Testis (tissue), 5 donors: Measurements from ENCODE around the gene GRHL1.

DNA sequence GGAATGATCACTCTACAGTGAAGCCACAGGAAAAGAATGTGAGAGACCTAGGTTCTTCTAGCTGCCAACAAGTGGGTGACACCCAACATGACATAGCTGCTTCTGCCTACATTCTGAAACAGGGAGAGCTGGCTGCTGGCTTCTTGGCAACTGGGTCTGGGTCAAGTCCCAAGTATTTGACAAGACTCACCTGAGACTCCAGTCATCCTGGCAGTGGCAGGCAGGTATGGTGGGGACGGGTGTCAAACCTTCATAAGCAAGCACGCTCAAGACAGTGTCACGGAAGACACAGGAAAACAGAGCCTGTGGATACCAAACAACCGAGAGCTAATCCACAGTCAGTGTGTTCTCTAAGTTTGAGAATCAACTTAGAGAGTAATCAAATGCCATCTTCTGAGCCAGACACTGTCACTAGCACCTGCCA, 7.0 kb upstream of the GRHL1 start:
- PRO-cap, 3 experiments: peak in 1 of 3 experiments; most common plus-strand start position 111 of the sequence (in 1)
- RAMPAGE, long total RNA, 2 experiments: no peak in any of the 2 experiments
- RRBS: no CpG with 5 or more reads among the region's 4 CpGs

DNA sequence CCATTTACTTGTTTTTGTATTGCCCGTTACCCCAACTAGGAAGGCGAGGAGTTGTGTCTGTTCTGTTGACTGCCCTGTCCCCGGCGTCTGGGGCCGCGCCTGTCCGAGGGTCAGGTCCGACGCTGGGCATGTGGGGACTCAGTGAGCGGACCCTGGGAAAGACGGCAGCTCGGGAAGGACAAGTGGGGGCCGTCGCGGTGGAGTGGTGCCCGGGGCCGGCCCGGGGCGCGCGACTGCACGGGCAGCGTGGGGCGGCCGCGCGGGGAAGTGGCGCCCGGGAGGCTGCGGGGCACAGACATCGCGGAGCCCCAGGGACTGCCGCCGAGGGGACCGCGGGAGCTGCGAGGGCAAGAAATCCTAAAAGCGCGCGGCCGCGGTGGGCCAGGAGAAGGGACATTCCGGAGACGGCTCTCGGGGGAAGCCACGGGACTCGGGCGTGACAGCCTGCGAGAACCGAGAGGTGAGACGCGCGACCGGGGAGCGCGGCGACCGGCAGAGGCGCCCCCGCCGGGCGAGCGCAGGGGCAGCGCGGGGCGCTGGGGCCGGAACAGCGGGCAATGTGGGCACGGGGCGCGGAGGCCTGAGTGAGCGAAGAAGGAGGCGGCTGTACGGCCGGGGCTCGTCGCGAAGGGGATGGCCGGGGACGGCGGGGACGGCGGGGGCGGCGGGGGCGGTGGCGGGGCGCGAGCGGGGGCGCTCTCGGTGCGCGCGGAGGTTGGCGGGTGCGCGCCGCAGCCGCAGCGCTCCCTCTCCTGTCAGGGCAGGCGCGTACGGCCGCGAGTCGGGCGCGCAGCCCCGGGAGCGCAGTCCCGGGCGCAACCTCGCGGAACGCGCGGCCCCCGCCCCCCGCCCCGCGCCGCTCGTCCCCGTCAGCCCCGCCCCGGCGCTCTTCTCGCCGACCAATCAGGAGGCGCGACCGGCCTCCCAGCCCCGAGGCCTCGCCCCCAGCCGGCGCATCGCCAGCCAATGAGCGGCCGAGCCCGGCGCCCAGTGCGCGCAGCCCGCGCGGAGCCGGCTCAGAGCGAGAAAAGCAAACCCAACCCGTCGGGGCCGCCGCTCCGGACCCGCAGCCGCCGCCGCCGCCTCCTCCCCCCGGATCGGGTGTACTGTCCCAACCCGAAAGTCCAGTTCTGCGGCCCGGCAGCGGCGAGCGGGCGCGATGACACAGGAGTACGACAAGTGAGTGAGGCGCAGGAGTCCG, at the start of gene GRHL1:
TSS of gene GRHL1 (plus strand) at position 1,019 of the 1,201 bp plus-strand sequence.
- PRO-cap, 3 experiments: peak in 3 of 3 experiments; most common plus-strand start position 1,019 of the sequence (in 3); most common minus-strand start position 823 of the sequence (in 3)
- RAMPAGE, long total RNA, 2 experiments: start-site peak on the plus strand in 2 of 2 experiments, centred at positions 307 to 1,021 of the sequence, 5 to 99 reads per replicate
- RRBS: 1% methylated on average over 81 of the region's 172 CpGs

DNA sequence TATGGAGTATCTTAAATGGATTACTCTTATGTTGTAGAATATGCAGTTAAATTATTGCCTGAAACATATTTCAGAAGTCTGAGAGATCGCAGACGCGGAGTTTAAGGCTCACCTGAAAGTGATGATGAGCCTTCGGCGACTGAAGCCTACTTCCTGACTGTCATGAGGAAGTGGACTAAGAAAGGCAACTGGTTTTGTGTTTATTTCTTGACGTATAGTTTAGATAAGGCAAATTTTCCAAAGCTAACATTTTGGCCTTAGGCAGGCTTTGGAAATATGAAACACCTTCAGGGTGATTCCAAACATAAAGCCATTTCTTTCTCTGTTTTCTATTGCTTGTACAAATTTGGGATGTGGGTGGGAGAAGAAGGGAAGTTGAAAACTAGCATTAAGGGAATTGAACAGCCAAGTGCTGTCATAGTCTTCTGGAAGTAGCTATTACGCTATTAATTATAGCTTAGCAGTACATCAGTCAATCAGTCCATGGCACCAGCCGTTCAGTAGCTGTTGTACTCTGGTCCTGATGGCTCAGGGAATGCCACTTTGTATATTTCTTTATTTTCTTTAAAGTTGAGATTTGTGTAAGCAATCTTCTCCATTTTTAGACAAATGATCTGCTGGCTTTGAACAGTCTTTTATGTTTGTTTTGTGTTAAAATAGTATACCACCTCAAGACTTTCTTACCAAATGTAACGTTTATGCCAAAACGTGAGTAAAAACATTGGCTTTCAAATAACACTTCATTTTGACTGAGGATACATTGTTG, 1.6 kb downstream of the GRHL1 start:
- PRO-cap, 3 experiments: no peak in any of the 3 experiments
- RAMPAGE, long total RNA, 2 experiments: no peak in any of the 2 experiments
- RRBS: no CpG with 5 or more reads among the region's 10 CpGs

GRCh38 chr2:9954236-9954838, 2.8 kb downstream of the GRHL1 start:
- PRO-cap, 3 experiments: no peak in any of the 3 experiments
- RAMPAGE, long total RNA, 2 experiments: no peak in any of the 2 experiments
- RRBS: no CpG with 5 or more reads among the region's 7 CpGs

DNA sequence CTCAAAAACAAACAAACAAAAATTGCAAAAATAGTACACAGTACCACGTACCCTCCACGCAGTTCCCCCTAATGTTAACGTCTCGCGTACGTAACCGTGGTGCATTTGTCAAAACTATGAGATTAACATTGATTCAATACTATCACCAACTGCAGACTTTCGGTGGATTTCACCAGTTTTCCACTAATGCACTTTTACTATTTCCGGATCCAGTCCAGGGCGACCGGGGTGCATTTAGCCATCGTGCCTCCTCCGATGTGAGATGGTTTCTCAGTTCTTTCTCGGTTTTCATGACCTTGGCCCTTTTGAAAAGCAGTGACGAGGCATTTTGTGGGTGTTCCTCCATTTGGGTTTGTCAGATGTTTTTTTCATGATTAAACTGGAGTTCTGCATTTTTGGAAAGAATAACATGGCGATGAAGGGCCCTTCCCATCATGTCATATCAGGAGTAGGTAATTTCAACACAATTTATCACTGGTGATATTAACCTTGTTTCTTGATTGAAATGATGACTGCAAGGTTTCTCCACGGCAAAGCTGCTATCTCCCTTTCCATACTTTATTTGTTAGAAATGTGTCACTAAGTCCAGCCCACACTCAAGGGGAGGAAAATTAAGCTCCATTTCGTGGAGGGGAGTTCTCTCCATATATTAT, 9.1 kb upstream of the KLF11 start:
- PRO-cap, 3 experiments: no peak in any of the 3 experiments
- RAMPAGE, long total RNA, 2 experiments: no peak in any of the 2 experiments
- RRBS: no CpG with 5 or more reads among the region's 18 CpGs

GRCh38 chr2:10241660-10242141, 61.0 kb upstream of the HPCAL1 start:
- PRO-cap, 3 experiments: no peak in any of the 3 experiments
- RAMPAGE, long total RNA, 2 experiments: no peak in any of the 2 experiments
- RRBS: no CpG with 5 or more reads among the region's 13 CpGs

- PRO-cap, 3 experiments: no peak in any of the 3 experiments
- RAMPAGE, long total RNA, 2 experiments: no peak in any of the 2 experiments
- RRBS: 89% methylated on average over 3 of the region's 15 CpGs
These were observed 19.5 kb upstream of the HPCAL1 start for GRCh38 chr2:10283055-10283807.

- PRO-cap, 3 experiments: peak in 3 of 3 experiments; most common plus-strand start chr2:10307809 (in 3); most common minus-strand start chr2:10307672 (in 2)
- RAMPAGE, long total RNA, 2 experiments: no peak in any of the 2 experiments
- RRBS: 69% methylated on average over 3 of the region's 8 CpGs
These were observed 4.7 kb downstream of the HPCAL1 start for GRCh38 chr2:10307280-10307908.

DNA sequence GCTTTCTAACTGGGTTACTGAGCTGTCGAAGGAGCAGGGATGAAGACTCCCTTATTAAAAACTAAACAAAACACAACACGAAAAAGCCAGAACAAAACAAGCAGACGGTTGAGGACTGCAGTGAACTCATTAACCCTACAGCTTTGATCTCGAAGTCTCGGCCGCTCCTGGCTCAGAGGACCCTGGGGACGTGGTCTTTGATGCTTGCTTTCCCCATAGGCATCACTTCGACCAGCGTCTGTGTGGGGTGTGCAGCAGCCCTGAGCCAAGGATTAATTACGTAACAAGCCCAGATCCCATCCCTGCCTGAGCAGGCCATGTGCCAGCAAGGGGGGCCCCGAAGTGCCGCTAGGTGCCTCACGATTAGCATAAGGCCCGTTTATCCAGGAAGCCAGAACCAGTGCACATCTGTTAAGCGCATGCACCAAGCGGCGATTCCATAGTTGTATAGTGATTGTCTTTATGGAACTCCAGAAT, 41.4 kb downstream of the HPCAL1 start:
- PRO-cap, 3 experiments: no peak in any of the 3 experiments
- RAMPAGE, long total RNA, 2 experiments: no peak in any of the 2 experiments
- RRBS: no CpG with 5 or more reads among the region's 17 CpGs

GRCh38 chr2:10407154-10407831, 40.8 kb downstream of the ODC1 start:
- PRO-cap, 3 experiments: no peak in any of the 3 experiments
- RAMPAGE, long total RNA, 2 experiments: no peak in any of the 2 experiments
- RRBS: no CpG with 5 or more reads among the region's 5 CpGs

DNA sequence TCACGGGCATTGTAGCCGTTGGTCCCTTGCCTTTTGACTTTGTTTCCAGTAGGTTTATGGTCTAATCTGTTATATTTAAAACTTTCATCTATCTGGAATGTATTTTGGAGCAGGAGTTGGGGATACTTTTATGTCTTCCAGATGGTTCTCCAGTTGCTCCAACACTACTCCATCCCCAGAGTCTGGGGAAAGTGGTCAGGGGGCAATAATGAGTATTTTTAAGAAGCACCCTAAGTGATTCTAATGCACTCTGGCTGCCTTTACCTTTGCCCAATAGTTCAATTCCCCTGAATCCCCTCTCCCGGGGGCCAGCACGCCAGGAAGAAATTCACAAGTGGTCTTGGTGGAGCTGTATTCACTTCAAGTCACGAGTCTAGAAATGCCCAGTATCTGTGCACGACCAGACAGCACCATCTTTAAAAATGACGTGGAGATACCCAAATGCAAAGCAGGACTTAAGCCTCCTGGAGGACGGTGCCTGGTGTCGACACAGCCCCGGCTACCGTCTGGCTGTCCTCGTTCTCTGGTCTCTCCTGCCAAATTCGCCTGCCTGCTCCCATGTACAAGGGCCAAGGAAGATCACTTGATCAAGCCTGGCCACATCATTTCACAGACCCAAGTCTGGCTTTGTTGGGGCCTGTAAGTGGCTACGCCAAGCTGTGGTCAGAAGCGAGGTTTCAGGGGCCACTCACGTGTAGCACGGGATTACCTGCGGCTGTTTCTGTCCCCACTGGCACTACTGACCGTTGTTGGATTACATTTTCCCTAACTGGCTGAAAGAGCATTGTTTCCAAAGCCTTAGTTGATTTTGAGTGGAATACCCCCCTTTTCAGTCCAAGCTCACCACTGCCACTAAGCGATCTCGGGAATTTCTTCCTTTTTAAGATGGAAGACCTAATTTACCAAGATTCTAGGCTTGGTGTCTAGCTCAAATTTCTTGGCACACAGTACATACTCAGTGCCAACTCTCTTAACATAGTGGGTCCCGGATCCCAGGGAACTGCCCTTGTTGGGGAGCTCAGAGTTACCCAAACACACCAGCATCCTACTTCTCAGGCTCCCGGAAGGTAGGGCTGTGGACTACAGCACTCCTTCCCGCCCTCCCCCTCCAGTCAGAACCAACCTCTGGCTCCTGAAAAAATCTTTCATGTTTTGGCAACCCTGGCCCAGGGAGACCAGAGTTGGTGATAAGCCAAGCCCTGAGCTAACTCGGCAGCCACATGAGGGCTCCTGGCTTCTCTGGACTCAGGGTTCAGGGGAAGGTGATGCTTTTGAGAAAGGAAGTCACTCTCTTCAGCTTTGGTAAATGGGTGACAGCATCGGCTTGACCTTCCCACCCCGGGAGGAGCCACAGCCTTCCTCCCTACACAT, 9.3 kb downstream of the ODC1 start:
- PRO-cap, 3 experiments: no peak in any of the 3 experiments
- RAMPAGE, long total RNA, 2 experiments: no peak in any of the 2 experiments
- RRBS: 87% methylated on average over 2 of the region's 27 CpGs

GRCh38 chr2:10442856-10444035, 4.9 kb downstream of the ODC1 start:
- PRO-cap, 3 experiments: no peak in any of the 3 experiments
- RAMPAGE, long total RNA, 2 experiments: start-site peak on the minus strand in 1 of 2 experiments, at chr2:10443514-10443564 at its widest, 73 reads per replicate
- RRBS: no CpG with 5 or more reads among the region's 18 CpGs

GRCh38 chr2:10602172-10602388, 87.7 kb downstream of the NOL10 start:
- PRO-cap, 3 experiments: no peak in any of the 3 experiments
- RAMPAGE, long total RNA, 2 experiments: no peak in any of the 2 experiments
- RRBS: no CpG with 5 or more reads among the region's 4 CpGs

- PRO-cap, 3 experiments: no peak in any of the 3 experiments
- RAMPAGE, long total RNA, 2 experiments: no peak in any of the 2 experiments
- RRBS: no CpG with 5 or more reads among the region's 6 CpGs
These were observed 28.7 kb downstream of the PDIA6 start for GRCh38 chr2:10783757-10784375.

DNA sequence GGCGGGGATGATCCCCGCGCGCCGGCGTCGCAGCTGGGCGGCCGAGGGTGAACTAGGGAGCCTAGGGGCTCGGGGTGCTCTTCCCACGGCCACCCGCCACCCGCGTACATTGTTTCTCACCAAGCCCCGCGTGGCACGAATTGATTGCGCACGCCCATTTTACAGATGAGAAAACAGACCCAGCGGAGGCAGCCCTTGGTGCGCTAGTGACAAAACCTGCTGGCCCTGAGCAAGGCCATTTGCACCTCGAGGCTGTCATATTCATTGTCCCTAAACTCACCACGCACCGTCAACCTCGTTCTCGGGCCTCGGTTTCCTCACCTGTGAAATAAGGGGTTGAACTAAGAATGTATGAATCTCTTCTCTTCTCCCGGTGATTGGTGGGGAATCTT, 505 bp downstream of the SLC66A3 start:
- PRO-cap, 3 experiments: no peak in any of the 3 experiments
- RAMPAGE, long total RNA, 2 experiments: no peak in any of the 2 experiments
- RRBS: 2% methylated on average over 5 of the region's 28 CpGs

- PRO-cap, 3 experiments: no peak in any of the 3 experiments
- RAMPAGE, long total RNA, 2 experiments: no peak in any of the 2 experiments
- RRBS: no CpG with 5 or more reads among the region's 3 CpGs
These were observed 46.0 kb downstream of the SLC66A3 start for GRCh38 chr2:11201232-11201642.

DNA sequence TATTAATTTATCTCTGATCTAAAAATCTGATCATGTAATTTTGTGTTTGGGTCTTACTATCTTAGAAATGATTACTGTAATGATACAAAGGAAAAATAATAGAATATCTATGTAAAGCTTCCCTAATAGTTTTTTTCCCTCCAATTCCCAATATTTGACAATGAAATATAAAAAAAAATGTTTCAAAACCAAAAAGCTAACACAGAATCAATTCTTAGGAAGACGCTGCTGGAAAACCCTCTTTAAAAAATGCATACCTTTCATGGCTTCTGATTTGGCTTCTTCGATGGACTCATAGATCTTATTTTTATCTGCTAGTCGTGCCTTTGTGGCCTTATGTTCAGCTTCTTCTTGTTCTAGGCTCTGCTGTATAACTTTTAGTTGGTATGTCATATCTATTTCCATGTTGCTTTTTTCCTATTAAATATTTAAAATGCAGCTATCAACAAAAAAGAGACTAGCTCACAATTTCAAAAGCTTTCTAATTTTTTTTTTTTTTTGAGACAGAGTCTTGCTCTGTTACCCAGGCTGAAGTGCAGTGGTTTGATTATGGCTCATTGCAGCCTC, 56.2 kb downstream of the SLC66A3 start:
- PRO-cap, 3 experiments: no peak in any of the 3 experiments
- RAMPAGE, long total RNA, 2 experiments: no peak in any of the 2 experiments
- RRBS: no CpG with 5 or more reads among the region's 3 CpGs

DNA sequence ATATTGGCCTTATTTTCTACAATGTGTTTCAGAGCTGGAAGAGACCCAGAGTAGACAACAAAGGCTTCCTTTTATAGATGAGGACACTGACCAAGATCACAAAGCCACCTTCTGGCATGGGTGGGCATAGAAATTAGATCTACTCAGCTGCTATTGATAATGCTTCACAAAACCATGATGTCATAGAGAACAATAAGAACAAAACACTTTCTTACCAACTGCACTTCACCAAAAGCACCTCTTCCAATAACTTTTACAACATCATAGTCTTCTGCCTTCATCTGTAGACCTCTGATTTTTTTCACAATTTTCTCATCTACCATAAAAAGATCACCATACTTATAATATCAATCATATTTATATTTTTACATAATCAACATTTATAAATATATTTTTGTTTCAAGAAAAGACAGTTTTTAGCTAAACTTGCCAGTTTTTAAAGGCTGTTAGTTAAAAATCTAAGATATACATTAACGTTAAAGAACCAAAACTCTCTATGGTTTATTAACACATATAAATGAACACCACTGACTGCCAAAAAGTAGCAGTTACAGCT, 58.0 kb downstream of the ROCK2 start:
- PRO-cap, 3 experiments: no peak in any of the 3 experiments
- RAMPAGE, long total RNA, 2 experiments: no peak in any of the 2 experiments
- RRBS: no CpG with 5 or more reads among the region's 1 CpG

DNA sequence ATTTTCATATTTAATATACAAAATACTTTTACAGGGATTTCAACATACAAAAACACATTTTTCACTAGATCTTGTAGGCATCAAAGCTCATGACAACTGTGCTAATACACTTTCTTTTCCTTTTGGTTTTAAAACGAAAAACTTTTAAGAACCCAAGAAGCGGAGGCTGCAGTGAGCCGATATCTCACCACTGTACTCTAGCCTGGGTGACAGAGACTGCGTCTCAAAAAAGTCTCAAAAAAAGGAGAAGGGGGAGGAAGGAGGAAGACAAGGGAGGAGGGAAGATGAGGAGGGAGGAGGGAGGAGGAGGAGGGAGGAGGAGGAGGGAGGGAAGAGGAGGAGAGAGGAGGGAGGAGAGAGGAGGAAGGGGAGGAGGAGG, 14.0 kb downstream of the ROCK2 start:
- PRO-cap, 3 experiments: peak in 2 of 3 experiments; most common minus-strand start position 199 of the sequence (in 2)
- RAMPAGE, long total RNA, 2 experiments: no peak in any of the 2 experiments
- RRBS: no CpG with 5 or more reads among the region's 4 CpGs

DNA sequence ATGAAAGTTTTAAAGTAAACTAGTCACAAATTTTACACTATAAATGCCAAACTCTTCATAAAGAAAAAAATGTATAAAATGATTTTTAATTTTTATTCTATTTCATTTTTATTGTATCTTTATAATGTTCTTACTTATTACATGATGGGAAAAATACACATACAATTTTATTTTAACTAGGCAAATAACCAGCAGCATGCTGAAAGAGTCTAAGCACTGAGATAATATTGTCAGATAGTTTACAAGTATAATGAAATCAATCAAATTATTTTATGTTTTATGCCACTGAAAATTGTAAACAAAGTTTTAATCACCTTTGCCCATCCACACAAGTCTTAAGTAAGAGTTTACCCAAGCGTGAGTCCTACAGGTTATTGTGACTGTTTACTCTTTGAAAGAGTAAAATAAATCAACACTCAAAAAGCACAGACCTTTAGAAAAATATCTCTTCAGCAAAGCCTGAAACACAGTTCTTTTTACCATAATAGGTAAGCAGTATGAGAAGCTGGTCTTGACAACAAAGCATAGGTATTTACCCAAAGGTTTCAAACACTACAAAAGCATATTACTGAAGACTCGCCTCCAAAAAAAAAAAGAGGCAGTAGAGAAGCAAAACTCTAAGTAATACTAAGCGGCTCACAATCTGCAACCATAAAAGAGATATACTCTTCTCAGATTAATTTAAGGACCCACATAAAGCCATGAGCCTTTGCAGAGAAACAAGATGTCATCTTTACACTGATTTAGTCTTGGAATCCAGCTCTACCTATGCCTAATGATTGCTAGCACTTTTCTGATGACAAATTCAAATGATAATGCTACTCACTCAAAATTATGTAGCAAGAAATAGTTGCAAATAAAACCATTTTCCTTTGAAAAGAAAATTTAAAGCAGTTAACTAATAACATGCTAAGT, 3.7 kb downstream of the ROCK2 start:
- PRO-cap, 3 experiments: no peak in any of the 3 experiments
- RAMPAGE, long total RNA, 2 experiments: no peak in any of the 2 experiments
- RRBS: no CpG with 5 or more reads among the region's 3 CpGs